Measurements from ENCODE around the genes SHC1, LENEP, ZBTB7B, TRIM46 and DAP3.

DNA sequence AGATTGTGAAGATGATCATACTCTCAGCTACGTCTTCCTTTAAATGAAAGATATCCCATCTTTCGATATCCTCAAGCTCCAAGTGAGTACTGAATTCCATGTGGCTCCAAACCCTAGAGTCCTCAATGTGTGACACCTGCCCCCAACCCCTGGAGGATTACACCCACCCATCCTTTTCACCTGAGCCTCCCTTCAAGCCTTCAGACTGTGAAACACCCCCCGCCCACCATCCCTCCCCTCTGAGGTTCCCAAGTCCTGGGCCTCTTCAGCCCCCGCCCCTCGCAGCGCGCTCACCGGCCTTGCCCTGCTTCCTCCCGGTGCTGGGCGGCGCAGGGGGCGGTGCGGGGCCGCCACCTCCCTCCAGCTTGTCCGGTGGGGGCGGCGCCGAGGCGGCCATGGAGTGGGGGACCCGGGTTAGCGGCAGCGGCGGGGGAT is 385 bp downstream of the PYGO2 start:
- PRO-cap: no peak
- RAMPAGE, long total RNA: no peak

DNA sequence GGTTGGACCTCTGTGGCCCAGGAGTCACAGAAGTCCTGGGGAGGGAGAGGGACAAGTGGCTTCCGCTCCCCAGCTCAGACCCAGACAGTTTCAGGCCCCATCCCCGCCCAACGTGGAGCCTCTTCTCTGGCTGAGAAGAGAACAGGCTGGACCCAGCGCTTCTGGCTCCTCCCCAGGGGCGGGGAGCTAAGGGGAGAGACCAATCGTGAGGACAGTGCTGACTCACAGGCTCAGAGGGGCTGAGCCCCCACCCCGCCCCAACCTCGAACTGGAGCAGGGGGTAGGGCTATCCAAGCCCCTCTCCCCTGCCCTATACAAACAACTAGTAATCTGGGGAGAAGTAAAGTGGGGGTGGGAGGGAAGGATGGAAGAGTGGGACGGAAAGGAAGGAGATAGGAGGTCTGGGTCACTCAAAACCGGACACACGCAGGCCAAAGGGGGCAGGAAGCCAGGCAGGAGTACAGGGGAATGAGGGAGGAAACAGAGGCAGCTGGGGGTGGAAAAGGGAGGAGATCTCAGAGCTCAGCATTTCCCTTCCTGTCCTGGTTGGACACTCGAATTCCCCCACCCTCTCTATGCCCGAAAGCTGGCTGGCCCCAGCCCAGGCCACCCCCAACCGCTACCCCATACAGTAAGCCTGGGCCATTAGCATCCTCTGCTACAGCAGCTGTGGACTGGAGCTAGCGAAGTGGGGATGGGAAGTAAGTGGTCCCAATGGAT is at the start of gene SHC1:
TSS of gene SHC1 (minus strand) at position 128 of the 720 bp plus-strand sequence.
- PRO-cap: no peak
- RAMPAGE, long total RNA: start-site peak on the minus strand centred at position 110 of the sequence, 78 bp wide, 166 and 64 reads in 2 replicates

DNA sequence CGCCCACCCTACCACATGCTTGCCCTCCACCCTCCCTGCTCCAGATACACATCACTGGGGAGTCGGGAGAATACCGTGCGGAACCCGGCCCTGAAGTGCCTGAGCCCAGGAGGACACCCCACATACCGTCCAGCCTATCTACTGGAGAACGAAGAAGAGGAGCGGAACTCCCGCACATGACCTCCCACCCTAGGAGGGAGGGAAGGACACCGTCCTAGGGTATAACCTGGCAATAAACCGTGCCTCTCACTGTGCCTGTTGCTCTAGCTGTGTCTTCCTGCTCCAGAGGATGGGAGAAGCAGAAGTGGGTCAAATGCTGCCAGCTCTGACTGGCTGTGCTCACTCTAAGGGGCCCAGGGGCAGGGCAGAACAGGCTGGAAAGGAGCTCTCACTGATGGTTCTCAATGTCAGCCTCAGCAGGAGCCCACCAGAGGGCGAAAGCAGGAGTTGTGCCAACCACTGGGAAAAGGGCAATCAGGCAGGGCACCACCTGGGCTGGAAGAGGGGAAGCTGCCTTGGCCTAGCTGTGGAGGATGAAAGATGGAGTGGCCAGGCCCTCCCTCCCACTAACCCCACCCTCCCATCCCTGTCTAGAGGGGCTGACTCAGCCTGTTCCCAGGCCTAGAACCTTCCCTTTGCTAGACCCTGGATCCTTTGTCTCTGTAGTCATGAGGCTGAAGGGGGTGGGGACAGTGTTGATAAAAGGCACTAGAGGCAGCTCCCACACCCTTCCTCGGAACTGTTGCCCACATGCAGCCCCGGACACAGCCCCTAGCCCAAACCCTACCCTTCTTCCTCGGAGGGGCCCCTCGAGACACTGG is at the start of gene LENEP:
TSS of gene LENEP (plus strand) at position 729 of the 821 bp plus-strand sequence.
- PRO-cap: no peak
- RAMPAGE, long total RNA: no peak

DNA sequence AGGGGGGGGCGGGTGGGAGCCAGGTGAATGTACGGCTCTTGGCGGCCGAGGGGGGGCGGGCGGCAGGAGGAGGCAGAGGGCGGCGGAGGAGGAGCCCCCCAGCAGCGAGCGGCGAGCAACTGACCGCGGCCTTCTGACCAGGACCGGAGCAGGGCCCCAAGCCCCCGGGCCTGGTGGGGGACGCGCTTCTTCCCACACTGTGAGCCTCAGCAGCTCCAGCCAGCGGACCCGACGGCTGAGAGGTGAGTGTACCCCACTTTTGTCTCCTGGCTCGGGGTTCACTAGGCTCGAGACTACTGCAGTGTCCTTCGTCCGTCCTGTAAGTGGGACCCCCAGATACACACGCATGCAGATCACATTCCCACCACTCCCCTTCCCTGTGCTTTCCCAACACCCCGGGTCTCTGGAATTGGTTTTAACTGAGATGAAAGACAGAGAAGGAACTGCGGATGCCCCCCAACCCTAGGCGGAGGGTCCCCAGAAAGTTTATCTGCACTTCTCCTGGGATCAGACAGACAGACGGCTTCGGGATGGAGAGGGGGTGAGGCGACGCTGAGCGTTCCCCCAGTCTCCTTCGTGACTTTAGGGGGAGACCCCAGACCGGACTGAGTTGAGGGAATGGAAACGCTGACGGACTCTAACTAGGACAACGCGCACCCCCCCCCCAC is at the start of gene ZBTB7B:
TSS of gene ZBTB7B (plus strand) at position 101 of the 668 bp plus-strand sequence.
- PRO-cap: no peak
- RAMPAGE, long total RNA: no peak

GRCh38 chr1:155057898-155058536 is 5.5 kb upstream of the EFNA4 start:
- PRO-cap: no peak
- RAMPAGE, long total RNA: no peak

DNA sequence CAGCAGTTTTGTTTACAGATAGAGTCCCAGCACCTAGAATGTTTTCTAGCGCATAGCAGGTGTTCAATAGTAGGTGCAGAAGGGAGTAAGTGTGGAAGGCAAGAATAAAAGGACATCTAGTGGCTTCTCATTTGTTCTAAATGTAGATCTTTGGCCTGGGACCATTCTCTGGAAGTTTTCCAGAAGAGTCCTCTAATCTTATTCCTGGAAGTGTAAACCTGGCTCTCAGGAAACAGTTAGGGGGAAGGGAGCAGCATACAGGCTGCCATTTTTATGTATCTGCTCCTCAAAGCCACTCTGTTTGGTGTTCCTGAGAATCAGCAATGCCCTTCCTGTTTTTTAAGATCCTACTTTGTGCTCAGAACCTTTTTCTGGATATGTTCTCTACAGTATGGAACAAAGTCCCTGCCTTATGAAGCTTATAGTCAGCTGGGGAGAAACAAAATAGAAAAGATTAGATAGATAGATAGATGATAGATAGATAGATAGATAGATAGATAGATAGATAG is 22.8 kb upstream of the EFNA1 start:
- PRO-cap: no peak
- RAMPAGE, long total RNA: no peak

GRCh38 chr1:155124350-155125152 is 3.1 kb upstream of the EFNA1 start:
- PRO-cap: no peak
- RAMPAGE, long total RNA: no peak

- PRO-cap: no peak
- RAMPAGE, long total RNA: no peak
Observed at GRCh38 chr1:155167327-155168226, 5.5 kb downstream of the KRTCAP2 start.

DNA sequence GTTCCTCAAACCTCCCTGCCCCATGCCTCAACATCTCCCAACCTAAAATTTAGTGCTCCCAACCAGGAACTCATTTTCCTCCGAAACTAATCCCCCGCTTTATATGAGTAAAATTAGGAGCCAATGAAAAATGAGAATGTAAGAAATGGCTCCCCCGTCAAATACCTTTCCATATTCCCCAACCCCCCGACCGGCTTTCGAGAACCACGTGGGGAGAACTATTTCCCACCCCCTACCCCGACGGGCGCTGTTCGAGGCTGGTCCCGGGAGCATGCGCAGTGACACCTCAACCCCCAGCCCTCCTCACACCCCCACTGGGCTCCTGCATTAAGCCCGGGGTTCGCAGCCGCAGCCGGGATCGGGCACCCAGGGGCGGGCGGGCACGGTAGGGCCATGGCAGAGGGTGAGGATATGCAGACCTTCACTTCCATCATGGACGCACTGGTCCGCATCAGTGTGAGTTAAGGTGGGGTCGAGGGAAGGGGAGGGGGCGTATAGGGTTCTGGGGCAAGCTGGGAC is at the start of gene TRIM46:
TSS of gene TRIM46 (plus strand) at position 276 of the 519 bp plus-strand sequence.
- PRO-cap: no peak
- RAMPAGE, long total RNA: start-site peak on the plus strand centred at position 323 of the sequence, 94 bp wide, 17 and 32 reads in 2 replicates

- PRO-cap: no peak
- RAMPAGE, long total RNA: no peak
Observed at GRCh38 chr1:155200281-155201294, 7.1 kb downstream of the THBS3 start.

DNA sequence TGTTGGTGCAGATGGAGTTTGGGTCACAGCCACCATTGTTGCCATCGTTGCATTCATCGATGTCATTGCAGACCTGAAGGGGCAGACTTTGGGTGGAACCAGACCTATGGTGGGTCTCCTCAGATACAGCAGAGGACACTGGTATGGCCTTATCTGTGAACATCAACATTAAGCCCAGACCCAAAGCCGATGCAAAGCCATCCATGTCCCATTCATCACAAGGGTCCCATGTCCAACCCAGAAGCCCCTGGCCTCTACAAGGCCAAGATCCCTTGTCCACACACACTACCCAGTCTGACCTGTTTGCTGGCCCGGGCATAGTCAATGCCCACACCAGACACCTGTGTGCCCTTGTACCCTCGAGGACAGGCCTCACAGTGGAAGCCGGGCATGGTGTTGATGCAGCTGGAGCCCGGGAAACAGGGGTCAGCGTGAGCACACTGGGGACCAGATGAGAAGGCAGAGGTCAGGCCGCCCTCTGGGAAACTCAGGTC is 5.7 kb downstream of the THBS3 start:
- PRO-cap: no peak
- RAMPAGE, long total RNA: no peak

GRCh38 chr1:155206903-155207638 is 626 bp downstream of the THBS3 start:
- PRO-cap: no peak
- RAMPAGE, long total RNA: no peak

DNA sequence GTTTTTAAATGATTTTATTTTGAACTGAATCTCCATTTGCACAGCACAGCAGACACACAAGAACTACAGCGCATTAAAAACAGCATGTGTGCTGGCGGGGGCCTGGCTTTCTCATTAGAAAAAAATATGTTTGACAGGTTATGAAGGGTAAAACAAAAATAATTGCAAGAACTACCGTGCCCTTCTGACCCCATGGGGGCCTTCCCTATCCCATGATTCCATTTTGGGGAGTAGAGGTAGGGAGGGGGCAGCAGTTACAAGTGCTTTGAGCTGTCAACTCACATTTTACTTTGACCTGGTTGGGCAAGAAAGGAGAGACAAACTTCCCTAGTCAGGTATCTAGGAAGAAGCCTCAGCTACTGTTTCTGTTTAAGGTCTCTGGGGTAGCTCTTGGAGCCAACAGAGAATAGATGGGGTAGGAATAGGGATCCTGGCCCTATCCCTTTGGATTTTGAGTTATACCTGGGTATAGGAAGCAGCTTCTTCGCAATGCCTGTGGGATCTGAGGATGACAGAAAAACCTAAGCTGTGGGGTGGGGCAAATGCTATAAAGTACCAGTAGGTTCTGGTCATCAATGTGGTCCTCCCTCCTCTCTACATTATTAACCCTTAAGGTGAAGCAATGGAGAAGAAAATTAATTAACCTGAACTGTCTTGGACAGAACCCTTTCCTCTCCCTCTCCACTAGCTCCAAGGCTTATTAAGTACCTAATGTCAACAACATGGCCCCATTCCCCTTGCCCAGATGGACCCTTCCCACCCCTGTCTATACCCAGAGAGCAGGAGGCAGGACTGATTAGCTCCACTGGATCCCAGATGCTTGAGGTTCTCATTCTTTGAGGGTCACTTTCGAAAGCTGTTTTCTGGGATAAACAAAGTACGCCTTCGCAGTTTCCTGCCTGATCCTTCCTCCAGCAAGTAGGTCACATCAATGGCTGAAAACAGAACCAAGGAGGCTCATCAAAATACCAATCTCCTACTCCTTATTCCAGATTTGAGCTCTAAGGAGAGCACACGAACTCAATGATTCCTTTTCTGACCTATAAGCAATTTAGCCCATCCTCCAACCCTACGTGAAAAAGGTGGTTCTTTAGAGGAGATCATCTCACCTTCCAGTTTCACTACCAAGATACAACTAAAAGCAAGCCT is 16.5 kb downstream of the RUSC1 start:
- PRO-cap: no peak
- RAMPAGE, long total RNA: no peak

DNA sequence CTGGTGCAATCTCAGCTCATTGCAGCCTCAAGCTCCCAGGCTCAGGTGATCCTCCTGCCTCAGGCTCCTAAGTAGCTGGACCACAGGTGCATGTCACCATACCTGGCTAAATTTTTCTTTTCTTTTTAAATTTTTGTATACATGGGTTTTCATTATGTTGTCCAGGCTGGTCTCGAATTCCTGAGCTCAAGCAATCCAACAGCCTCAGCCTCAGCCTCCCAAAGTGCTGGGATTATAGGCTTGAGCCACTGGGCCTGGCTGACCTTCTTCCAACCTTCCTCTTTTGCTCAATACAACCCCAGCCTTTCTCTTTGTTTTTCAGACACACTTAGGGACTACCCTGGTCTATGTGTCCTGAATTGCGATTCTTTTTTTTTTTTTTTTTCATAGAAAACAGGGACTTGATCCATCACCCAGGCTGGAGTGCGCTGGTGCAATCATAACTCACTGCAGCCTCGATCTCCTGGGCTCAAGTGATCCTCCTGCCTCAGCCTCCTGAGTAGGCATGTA is 67.7 kb downstream of the RUSC1 start:
- PRO-cap: no peak
- RAMPAGE, long total RNA: no peak

DNA sequence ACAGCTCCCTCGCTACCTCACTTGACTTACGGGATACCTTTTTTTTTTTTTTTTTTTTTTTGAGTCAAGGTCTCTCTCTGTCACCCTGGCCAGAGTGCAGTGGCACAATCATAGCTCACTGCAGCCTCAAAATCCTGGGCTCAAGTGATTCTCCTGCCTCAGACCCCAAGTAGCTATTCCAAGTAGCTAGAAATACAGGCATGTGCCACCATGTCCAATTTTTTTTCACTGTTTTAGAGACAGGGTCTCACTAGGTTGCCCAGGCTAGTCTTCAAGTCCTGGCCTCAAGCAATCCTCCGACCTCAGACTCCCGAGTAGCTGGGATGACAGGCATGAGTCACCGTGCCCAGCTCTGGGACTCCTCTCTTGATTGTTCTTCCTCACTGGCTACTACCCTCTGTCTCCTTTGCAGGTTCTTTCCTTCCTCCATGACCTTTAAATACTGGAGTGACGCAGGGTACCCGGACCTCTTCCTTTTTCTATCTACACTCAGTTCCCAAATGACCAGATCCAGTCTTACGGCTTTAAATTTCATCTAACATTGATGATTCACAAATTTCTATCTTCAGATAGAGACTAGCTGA is 35.0 kb downstream of the ASH1L start:
- PRO-cap: no peak
- RAMPAGE, long total RNA: no peak

- PRO-cap: no peak
- RAMPAGE, long total RNA: no peak
Observed at GRCh38 chr1:155598624-155599352, 11.2 kb upstream of the MSTO1 start.

DNA sequence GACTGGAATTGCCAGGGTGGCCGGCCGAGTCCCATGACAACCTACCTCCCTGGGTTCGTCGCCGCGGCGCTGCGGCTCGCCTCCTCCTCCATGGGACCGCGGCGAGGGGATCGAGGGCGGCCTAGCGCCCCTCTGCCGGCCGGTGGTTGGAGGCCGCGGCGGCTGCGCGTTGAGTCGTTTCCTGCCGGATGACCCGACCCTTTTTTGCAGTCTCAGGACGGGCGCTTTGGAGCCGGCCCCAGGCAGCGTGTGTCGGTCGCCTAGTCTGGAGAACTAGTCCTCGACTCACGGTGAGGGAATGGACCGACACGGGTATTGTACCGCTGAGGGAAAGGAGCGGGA is at the start of gene DAP3:
TSS of gene DAP3 (plus strand) at position 207 of the 342 bp plus-strand sequence.
- PRO-cap: unidirectional peak, plus-strand start at position 199 of the sequence
- RAMPAGE, long total RNA: no peak

DNA sequence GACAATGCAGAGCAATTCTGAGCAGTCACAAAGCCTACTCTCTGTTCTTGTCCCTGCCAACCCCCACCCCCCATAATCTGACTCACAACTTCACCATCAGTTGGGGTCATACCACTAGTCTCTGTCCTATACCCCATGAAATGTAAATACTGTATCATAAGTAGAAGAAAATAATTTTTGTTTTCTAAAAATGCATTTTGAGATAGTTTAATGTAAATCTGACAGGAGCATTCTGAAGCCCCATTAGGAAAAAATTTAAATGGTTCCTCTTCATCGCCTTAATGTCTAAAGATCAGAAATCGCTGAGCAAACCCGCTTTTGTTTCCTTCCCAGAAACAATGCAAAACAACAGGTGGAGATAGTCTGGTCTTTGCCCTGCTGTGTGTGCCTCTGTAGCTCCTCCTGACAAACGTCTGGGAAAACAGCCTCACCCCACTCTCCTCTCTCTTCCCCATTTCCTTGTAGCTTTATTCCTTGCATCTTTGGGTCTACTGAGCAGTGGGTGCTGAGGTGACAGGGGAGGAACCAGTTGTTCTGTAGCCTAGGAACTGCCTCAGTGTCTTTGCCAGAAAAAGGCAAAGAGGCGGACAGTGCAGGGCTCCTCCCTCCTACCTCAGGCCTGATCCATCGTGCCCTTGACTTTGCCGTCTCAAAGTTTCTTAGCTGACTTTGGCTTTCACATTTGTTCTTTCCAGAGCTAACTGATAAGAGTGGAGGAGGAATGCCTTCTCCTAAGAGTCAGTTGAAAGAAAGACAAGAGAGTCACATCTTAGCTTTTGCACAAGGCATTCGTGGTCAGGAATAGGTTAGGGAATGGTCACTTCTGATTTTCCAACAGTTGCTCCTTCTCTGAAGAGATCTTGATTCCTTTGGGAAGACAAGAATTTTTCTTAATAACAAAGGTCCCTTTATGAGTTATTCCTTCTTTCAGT is 24.7 kb downstream of the SYT11 start:
- PRO-cap: no peak
- RAMPAGE, long total RNA: no peak

- PRO-cap: no peak
- RAMPAGE, long total RNA: no peak
Observed at GRCh38 chr1:155893566-155894163, 17.5 kb downstream of the RIT1 start.

GRCh38 chr1:155974412-155975505 is 3.6 kb downstream of the ARHGEF2 start:
- PRO-cap: no peak
- RAMPAGE, long total RNA: no peak

All from spinal cord (tissue), 3 donors.